ENCODE data around the genes GK2 and COPS4.

DNA sequence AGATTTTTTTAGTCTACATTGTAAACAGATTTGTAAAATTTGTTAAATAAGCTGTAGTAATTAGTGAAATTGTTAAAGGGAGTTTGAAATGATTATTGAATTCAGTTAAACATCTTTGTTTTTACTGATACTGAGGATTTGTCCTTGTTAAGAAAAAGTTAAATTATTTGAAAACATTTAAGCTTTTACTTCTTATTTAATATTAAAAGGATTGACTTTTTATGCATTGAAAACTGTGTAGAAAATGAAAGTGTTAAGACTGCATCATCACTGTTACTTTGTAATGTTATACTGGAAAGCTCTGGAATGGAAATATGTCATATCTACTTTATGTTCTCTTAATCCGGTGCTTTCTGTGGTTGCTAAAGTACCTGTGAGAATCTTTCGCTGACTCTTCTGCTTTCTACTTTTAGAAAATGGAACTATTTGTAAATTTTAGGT is 69.1 kb downstream of the BMP2K start:
- CAGE, long polyA plus RNA: no peak
- RRBS: no CpG with 5 or more reads among the region's 2 CpGs

GRCh38 chr4:78861245-78862550 is 77.5 kb downstream of the PAQR3 start:
- CAGE, long polyA plus RNA: no peak
- RRBS: no CpG with 5 or more reads among the region's 6 CpGs

- CAGE, long polyA plus RNA: no peak
- RRBS: 92% methylated on average over 1 of the region's 3 CpGs
These were observed 23.9 kb downstream of the PAQR3 start for GRCh38 chr4:78915170-78915971.

GRCh38 chr4:78938290-78938755 is 915 bp downstream of the PAQR3 start:
- CAGE, long polyA plus RNA: no peak
- RRBS: no CpG with 5 or more reads among the region's 5 CpGs

DNA sequence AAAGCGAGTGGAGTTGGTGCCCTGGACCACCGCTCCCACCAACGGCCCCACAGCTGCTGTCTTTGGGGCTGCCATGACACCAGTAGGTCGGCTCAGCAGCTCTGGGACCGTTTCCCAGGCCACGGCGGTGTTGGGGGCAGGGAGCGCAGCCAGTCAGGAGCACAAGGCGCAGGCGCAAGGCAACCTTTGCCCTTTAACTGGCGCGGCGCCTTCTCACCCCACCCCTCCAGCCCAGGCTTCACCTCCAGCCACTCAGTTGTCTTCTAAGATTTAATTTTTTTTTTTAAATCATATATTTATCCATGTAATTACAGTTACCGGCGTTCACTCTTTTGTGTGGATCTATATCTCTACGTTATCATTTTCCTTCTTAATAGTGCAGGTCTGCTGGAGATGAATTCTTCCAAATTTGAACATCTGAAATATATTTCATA is at the start of gene GK2:
Gene GK2 (minus strand): TSS at position 103 of the 434 bp plus-strand sequence.
- CAGE, long polyA plus RNA: no peak
- RRBS: no CpG with 5 or more reads among the region's 16 CpGs

DNA sequence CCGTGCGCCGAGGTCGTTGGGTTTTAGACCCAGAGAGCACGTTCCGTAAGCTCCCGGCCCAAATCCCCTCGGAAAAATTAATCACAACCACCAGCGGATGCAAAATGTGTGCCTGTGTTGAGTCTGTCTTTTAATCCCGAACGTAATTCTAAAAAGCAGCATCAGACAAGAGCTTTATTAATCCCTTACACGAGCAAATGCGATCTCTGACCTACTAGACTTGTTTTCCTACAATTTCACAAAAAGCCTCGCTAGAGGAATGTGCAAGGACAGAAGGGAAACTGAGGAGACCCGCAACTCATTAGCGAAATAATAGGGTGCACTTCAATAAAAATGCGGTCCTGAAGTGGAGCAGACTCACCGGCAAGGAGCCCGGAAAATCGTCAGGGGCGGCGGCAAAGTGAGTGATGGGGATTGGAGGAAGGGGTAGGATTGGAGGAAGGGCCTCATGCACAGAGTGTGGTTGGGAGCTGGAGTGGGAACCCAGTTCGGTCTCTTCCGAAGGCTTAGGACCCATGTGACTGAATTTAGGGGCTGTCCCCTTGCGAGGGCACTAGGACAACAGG is 12.1 kb upstream of the PRDM8 start:
- CAGE, long polyA plus RNA: no peak
- RRBS: no CpG with 5 or more reads among the region's 25 CpGs

DNA sequence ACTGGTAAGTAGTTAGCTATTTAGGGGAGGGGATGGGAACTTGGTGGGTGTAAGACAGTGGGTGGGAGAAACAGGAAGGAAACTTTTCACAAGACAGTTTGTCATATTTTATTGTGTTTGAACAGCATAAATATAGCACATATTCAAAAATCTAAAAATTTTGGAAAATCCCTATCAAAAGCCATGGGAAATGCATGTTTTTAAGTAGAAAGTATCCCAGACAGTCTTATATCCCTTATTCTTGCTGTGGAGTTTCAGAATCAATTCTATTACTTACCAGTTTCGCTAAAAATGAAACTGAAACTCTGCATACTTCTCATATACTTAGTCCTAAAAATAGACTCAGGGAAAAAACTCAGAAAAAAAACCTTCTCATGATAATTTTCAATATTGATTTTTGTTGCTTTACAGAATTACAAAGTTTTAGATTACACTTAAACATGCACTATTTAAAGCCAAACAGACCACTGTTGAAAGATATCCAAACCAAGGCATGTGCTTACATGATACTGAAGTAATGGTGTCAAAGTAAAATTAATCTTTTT is 22.4 kb upstream of the RASGEF1B start:
- CAGE, long polyA plus RNA: no peak
- RRBS: no CpG with 5 or more reads among the region's 1 CpG

DNA sequence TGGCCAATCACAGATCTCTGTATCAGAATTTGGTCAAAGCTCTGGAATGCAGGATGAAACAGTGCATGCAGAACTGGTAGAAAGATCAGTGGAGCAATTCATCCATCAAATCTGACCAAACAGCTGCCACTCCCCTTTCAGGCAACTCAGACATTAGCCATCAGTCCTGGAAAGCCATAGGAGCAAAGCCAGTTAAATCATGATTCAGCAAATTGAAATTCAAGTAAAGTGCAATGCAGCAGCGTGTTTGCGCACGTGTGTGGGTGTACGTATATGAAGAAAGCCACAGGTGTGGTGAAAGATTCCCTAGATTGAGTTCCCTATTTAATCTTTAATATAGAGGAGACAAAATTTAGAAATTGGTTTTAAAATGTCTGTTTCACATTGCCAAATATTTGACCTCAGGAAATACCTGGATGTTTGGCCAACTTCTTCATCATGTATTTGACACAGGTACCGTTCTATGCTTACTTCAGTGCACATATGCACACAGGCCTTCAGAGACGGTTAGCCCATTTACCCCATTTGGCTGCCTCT is 160.5 kb upstream of the RASGEF1B start:
- CAGE, long polyA plus RNA: no peak
- RRBS: no CpG with 5 or more reads among the region's 6 CpGs

- CAGE, long polyA plus RNA: no peak
- RRBS: no CpG with 5 or more reads among the region's 3 CpGs
These were observed 204.9 kb upstream of the RASGEF1B start for GRCh38 chr4:81676625-81676899.

- CAGE, long polyA plus RNA: no peak
- RRBS: no CpG with 5 or more reads among the region's 6 CpGs
These were observed 30.6 kb downstream of the HNRNPD start for GRCh38 chr4:82342977-82343771.

DNA sequence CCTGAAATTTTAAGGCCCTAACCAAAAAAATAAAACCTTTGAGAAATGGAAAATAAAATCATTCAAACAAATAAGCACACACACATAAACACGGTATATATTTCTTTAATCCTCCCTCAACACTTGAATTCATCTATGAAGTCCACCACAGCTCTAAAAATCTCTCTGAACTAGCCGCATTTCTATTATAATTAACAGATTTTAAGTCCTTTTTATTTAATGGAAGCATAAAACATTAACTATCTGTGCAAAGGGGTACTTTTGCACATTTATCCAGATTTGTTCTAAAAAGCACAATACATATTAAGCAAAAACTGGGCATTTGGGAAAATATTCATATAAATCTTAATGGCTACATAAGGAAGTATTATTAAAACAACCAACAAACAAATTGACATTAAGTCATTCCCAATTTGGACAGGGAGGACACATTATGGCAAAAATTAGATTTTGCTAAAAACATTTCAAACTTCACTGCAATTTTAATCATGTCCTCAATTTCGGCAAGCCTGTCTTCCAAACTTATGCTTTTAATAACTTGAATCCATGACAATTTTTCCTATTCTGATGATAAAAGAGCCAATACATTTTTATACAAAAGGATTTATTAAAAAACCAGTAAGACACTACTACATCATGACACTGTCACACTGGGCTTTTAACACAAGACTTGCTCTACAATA is 20.4 kb downstream of the HNRNPD start:
- CAGE, long polyA plus RNA: no peak
- RRBS: no CpG with 5 or more reads among the region's 3 CpGs

DNA sequence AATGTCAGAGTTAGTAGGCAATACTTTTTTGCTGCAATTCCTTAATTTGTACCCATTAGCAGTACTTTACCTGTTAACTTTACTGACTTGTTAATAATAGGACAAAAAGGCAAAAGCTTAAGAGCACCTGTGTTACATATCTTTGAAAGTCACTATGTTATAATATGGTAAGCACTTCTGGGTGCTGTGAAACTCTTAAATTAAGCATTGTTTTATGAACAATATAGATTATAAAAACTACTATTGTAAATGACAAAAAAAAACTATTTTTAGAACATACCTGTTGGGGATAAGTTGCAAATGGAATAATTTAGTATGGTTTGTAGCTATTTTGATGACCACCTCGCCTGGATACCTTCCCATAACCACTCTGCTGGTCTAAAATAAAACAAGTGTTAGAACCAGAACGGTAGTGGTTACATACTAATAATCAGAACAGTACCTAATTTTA is 18.7 kb downstream of the HNRNPD start:
- CAGE, long polyA plus RNA: no peak
- RRBS: no CpG with 5 or more reads among the region's 2 CpGs

DNA sequence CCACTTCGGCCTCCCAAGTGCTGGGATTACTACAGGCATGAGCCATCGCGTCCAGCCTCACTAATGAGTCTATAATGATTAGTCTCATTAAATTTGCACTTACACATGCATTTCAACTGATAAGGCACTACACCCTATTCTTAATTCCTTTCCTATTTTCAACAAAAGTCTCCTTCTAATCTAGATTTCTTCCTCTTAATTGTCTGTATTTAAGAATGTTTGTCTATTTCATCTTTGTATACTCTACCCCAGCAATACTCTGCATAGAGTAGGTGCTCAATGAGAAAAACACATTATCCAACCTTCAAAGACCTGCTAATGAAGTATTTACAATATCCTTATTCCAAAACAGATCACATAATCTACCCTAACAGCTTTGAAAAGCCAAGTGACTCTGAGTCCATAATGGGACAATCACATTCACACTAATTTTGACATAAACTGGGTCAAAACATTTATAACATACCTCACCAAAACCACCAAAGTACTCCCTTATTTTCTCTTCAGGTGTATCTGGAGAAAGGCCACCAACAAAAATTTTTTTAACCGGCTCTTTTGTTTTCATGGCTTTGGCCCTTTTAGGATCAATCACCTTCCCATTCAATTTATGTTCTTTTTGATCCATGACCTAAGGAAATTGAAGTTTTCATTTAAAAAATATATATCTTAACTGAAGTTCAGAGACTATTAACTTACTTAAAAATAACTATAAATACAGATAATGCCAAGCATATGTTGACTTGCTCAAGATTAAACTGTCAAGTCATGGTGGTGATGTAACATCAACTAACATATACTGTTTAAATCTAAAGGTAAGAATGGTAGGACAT is 15.4 kb downstream of the HNRNPD start:
- CAGE, long polyA plus RNA: no peak
- RRBS: no CpG with 5 or more reads among the region's 4 CpGs

GRCh38 chr4:82402489-82402830 is 27.8 kb downstream of the HNRNPDL start:
- CAGE, long polyA plus RNA: no peak
- RRBS: 87% methylated on average over 4 of the region's 9 CpGs

DNA sequence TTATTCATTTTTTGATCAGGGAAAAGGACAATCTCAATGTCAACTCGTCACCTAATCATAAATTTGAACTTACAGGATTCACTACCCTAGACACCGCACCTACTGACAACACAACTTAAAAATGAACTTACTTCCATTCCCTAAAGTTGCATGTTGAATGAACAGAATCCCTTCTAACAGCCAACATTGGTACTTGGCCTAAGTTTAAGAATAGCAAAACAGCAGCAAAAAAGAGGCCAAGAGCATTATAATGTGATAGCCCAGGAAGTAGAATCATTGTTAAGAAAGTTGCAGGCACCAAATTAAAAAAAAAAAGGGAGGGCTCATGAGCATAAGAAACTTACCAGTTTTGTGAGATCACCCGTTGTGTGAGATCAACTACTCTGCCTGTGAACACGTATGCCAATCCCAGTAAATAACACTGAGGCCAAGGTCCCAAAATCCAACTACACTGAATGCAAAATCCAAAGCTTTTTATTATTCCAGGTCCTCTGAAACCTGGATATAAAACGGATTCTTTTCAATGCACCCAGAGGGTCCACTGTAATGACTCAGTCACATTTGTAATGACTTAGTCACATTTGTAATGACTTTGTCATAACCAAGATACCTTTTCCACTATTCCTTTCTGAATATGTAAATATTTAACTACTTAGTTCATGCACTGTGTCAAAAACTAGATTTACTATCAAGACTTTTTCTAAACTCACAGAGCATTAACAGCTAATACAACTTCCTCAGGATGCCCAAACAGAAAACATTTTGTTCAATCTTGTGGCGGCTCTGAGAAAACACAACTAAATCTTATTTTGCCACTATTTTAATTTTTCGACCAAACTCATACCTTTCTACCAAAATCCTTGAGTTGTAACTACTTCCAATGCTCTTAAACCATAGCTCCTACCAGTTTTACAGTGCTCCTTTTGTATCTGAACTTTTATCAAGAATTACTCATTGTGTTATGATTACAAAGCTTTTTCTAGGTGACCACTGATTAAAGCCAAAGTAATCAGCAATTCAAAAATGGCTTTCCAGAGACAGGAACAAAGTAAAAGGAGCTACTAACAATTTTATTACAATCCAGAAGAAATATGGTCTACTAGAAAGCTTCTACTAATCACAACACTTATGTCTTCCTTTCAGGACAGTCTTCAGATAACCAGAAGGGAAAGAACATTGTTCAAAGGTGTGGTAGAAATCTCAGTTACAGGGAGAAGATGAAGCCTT is 6.6 kb downstream of the HNRNPDL start:
- CAGE, long polyA plus RNA: no peak
- RRBS: no CpG with 5 or more reads among the region's 7 CpGs

DNA sequence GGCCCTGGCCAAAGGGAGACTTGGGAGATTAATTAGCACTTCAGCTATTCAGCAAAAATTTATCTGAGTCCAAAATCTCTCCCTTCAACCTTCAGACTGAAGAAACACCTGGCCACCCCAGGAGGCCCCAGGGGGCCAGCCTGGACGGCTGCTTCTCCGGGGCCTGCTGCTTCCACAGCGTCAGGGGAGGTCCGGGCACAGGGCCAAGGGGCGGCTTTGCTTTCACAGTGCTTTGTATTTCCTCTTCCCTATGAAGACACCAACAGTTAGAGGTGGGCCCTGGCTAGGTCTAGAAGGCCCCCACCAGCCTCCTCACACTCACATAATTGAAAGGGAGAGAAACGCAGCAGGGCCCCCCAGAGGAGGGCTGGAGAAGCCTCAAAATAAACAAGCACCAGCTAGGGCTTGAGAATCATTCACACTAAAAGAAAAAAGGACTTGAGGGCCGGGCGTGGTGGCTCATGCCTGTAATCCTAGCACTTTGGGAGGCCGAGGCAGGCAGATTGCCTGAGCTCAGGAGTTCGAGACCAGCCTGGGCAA is 17.8 kb downstream of the SCD5 start:
- CAGE, long polyA plus RNA: no peak
- RRBS: no CpG with 5 or more reads among the region's 10 CpGs

DNA sequence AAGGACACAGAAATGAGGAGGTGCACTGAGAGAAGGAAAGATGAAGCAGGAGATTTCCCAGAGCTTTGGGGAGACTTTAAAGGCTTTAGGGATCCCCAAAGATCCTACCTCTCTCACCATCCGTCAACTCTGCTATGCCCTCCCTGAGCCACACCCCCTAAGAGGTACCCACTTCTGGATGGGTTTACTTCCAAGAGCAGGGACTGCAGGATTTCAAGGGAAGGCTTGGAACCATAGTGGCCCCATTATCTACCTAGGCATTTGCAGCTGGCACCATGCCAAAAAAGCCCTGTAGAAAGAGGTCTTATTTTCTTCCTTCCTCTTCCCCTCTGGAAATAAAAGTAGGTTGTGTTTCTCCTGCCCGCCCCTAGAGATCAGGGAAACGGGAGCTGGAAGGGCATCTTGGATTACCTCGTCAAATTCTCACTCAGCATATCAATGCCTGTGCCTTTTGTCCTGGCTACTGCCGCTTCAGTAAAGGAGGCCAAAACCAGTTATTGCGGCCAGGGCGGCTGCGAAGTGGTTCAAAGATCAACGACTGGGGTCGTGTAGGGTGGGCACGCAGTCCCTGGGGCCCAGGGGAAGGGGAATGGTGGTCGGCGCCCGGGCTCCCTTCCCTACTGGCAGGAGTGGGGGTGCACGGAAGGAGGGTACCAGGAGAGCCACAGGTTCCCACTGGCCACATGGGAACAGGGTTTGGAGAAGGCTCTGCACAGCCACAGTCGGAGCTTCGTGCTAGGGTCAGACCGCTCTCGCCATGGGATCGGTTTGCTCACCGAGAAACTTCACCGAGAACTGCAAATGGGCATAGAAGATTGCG is 1.5 kb downstream of the SCD5 start:
- CAGE, long polyA plus RNA: no peak
- RRBS: no CpG with 5 or more reads among the region's 23 CpGs

DNA sequence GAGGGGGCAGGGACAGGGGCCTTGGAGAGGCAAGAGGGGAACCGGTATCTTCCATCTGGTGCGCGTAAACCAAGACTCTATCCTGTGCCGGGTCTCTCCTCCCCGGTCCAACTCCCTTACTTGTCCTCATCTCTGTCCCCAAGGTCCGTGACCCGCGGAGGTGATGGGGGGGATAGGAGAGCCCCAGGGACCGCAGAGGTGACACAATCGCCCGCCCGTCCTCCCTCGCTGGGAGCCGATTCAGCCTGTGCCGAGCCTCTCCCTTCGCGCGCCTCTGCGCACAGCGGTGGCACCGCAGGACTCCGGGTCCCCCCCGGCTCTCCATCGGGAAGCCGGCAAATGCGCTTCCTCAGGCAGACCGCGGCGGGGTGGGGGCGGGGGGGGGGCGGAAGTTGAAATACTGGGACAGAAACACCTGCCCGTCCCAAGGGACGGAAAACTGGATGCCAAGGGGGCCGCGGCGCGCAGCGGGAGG is 848 bp downstream of the SCD5 start:
- CAGE, long polyA plus RNA: no peak
- RRBS: 32% methylated on average over 3 of the region's 38 CpGs

- CAGE, long polyA plus RNA: no peak
- RRBS: 2% methylated on average over 6 of the region's 37 CpGs
These were observed 1.4 kb upstream of the LIN54 start for GRCh38 chr4:83011832-83012593.

- CAGE, long polyA plus RNA: start-site peak on the plus strand at chr4:83035164-83035220, 380 and 388 reads in 2 replicates
- RRBS: no CpG with 5 or more reads among the region's 23 CpGs
These were observed at the start of gene COPS4 for GRCh38 chr4:83034958-83035542. TSS of gene COPS4 (plus strand) at chr4:83035183.